Mesenchymal stem cell of Wharton's jelly (primary cell): ENCODE results near the genes DUS2, PLA2G15, HAS3, SNTB2 and PDF.

DNA sequence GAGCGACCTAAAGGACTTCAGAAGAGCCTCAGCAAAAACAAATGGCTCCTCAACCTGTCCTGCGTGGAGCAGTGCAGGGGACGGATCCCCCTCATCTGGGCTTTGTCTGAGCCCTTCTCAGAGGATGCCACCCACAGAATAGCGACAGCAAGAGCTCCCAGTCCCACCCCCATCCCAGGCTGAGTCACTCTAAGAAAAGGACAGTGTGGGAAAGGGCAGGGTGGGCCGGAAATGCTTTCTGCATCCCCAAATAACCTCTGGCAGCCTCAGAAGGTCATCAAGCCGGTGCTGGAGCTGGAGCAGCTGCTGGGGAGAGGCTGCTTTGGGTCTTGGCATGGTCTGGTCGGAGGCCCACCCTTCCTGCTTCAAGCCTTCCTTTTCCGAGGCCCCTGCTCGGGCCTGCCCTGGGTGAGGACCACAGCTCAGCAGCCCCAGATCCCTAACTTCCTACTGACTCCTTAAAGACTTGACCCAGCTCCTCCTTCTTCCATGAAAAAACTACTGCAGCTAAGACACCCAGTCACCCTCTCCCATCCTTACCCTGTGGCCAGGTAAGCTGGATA is 8.8 kb downstream of the SLC12A4 start:
- CAGE, long polyA plus RNA: no peak

DNA sequence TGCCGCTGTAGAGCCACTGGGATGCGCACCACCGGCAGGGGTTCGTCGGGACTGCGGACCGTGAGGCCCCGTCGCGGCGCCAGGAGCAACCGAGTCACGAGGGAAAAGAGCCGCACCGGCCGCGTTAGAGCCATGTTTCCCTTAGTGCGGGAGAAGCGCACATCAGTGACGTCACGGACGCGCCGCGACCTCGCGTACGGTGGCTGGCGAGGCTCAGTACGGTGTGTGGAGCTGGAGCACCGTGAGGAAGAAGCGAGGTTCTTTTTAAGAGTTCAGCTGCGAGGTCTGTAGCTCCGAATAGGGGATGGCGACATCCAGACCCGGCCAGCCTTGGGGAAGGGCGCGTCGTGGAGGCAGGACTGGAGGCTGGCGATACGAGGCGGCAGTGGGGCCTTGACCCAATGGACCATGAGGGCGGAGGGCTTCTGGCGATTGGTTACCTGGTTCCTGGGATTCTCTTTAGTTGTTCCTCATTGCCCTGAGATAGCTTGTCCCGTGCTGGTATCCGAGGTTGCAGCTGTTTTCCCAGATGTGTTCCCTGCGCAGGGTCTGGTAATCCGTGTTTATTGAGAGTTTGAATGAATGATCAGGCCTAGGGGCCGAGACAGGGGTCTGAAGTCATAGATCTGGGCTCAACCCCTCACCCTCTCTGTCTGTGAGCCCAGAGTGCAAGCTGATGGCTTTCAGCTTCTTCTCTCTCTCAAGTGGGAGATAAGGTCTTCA is at the start of gene DUS2:
Gene DUS2, plus strand, starts transcription at position 216 of the 723 bp plus-strand sequence.
- CAGE, long polyA plus RNA: no peak

DNA sequence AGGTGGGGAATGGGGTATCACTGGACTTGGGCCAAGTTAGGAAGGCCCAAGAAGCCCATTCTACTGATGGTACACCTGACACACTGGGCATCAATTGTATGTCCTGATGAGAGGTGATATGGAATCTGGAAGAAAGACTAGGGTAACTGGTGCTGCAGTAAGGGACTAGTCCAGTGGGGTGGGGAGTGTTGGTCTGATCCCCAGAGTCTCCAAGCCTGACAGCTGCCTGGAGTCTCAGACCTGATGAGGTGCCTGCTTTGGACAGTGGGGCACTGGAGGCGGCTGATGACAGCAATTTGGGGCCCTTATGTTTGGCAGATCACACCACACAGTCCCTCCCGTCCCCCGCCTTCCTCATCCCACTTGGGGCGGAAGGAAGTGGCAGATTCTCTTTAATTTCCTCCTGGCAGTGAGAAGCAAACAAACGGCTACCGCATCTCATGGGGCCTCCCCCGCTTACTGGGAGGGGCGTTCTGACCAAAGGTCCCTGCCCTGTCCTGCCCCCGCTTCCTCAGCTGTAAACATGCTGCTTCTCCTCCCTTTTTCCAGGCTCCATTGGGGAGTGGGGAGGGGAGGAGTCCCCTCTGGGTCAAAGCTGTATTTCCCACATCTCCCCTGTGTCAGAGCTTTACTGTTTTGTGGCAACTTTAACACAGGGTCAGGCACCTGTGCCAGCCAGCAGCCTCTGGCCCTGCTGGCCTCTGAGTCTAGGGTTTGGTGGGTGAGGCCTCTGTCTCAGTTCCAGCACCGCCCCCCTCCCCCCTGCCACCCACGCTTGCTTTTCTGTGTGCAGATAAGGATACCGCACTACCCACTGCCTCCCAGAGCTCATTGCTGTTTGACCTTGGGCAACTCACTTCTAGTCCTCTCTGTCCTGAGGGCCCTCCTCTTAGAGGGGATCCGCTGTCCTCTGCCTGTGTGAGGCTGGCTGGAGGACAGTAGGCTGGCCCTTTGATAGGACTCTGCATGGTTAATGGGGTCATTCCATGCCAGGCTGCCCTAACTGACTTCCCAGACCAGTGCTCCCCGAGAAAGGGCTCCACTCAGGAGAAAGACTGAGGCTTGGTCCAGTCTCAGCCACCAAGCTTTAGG is 5.4 kb upstream of the NFATC3 start:
- CAGE, long polyA plus RNA: no peak

- CAGE, long polyA plus RNA: no peak
Observed at GRCh38 chr16:68231312-68232219, 4.4 kb downstream of the ESRP2 start.

- CAGE, long polyA plus RNA: start-site peak on the plus strand at chr16:68245369-68245397, 351 and 381 reads in 2 replicates
Observed at GRCh38 chr16:68245025-68245640, at the start of gene PLA2G15. TSS of gene PLA2G15 (plus strand) at chr16:68245373.

GRCh38 chr16:68265406-68265916 is 1.1 kb downstream of the SLC7A6 start:
- CAGE, long polyA plus RNA: no peak

- CAGE, long polyA plus RNA: no peak
Observed at GRCh38 chr16:68377695-68378444, 67.1 kb downstream of the PRMT7 start.

GRCh38 chr16:68386356-68387167 is 61.7 kb downstream of the SMPD3 start:
- CAGE, long polyA plus RNA: no peak

GRCh38 chr16:68573540-68573739 is 34.3 kb downstream of the ZFP90 start:
- CAGE, long polyA plus RNA: no peak

- CAGE, long polyA plus RNA: no peak
Observed at GRCh38 chr16:68745413-68745979, 8.4 kb downstream of the CDH1 start.

GRCh38 chr16:68746757-68747420 is 9.8 kb downstream of the CDH1 start:
- CAGE, long polyA plus RNA: no peak

DNA sequence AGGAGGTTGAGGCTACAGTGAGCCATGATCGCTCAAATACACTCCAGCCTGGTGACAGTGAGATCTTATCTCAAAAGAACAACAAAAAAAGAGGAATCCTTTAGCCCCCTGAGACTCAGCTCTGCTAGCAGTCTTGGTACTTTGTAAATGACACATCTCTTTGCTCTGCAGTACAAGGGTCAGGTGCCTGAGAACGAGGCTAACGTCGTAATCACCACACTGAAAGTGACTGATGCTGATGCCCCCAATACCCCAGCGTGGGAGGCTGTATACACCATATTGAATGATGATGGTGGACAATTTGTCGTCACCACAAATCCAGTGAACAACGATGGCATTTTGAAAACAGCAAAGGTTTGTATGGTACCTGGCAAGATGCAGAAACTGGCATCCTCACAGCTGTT is 30.2 kb upstream of the TANGO6 start:
- CAGE, long polyA plus RNA: no peak

GRCh38 chr16:69073106-69073935 is 32.1 kb upstream of the HAS3 start:
- CAGE, long polyA plus RNA: no peak

GRCh38 chr16:69089034-69089474 is 16.4 kb upstream of the HAS3 start:
- CAGE, long polyA plus RNA: no peak

DNA sequence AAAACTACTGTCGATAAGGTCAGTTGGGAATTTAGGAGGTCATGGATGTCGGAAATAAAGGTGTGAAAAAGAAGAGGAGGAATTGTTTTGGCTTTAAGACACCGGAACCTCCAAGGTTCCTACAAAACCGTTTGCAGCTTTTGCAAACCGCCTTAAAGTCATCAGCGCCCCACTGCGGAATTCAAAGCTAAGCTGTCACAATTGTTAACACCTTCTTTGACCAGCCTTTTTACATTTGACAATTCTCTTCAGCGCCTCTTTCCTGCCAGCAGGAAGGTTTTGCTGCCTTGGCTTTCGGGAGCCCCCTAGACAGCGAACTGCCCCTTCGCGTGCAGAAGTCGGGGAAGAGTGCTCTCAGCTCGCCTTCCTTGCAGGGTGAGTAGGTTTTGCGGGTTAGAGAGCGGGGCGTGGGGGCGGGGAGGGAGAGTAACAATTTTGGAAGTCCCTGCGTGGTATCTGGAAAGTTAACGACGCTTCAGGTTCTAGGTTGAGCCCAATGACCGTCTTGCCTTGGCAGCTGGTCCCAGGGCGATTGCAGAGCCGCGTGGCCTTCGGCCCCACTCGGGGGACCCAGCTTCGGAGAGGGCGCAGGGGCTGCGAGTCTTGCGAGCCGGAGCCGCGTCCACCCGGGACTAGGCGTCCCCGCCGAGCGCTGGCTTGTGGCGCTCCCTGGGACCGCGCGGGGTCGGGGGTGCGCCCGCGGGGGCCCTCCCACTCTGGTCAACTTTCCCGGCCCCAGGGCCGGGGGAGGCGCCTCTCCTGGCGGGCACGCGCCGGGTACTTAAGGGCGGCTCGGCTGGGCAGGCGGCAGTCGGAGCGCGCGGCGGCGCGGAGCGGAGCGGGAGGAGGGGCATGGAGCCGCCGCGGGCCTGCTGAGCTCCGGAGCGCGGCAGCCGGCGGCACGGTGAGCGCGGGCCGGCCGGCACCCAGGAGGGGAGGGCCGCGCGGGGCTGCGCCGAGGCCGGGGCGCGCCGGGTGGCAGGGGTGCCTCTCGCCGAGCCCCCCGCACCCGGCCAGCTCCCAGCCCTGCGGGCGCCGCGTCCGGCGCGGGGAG is at the start of gene HAS3:
Gene HAS3, plus strand, starts transcription at position 241 of the 1,054 bp plus-strand sequence.
- CAGE, long polyA plus RNA: no peak

GRCh38 chr16:69115063-69116055 is 9.9 kb downstream of the HAS3 start:
- CAGE, long polyA plus RNA: no peak

- CAGE, long polyA plus RNA: no peak
Observed at GRCh38 chr16:69165248-69165655, 21.7 kb upstream of the SNTB2 start.

DNA sequence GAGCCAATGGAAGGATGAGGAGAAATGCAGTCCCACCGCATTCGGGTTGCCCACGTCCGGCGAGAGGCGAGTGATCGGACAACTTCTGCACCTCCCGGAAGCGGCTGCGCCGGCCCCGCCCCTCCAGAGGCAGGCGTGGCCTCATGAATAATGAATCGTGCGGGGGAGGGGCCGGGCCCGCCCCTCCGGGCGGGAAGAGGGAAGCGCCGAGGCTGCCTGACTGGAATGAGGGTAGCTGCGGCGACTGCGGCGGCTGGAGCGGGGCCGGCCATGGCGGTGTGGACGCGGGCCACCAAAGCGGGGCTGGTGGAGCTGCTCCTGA is at the start of gene SNTB2:
Gene SNTB2, plus strand, starts transcription at position 223 of the 322 bp plus-strand sequence.
- CAGE, long polyA plus RNA: no peak

DNA sequence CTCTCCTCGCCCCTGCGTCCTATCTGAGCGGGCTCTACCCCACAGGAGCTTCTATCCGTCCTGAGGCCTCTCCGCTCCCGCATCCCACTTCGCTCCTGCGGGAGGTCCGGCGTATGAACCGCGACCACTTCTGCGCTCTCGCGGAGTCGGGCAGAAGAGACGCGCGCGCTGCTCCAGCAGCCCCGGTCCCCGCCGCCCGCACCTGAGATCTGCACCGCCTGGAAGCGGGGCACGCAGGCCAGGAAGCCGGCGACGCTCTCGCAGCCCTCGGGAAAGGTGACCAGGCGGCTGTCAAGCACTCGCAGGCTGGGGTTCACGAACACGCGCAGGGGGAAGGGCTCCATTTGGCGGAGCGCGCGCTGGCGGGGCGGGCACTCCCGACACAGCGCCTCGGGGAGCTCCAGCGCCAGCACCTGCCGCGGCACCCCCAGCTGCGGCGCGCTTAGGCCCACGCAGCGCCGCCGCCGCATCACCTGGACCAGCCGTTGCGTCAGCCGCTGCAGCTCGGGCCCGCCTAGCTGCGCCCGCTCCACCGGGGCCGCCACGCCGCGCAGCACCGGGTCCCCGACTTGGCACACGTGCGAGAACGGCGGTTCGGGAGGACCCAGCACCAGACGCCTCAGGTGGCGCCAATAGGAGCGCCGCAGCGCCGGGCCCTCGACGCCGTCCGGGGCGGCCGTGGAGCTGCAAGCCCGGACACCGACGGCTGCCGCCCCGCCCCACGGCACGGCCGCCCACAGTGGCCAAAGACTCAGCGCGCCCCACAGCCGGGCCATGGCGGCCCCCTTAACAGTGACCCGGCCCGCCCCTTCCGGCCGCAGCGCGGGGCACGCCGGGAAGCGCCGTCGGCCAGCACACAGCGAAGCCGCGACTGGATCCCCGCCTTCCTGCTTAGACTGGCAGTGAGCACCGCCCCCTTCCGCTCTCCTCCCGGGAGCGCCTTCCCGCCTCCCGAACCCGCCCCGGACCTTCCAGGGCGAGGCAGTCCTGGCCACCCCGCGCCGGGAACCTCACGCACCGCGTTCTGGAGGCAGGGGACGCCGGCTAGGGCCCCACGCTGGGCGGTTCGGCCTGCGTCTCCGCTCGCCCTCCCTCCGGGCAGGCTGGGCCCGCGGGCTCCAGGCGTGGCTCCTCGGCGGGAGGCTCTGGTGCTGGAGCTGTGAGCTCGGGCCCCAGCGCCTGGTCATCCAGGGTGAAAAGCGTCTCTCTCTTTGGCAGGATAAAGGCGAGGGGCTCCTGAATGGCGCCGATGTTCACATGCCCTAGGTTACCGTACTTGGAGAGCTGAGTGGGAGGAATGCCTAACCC is at the start of gene PDF:
Gene PDF, minus strand, starts transcription at position 794 of the 1,308 bp plus-strand sequence.
- CAGE, long polyA plus RNA: no peak

DNA sequence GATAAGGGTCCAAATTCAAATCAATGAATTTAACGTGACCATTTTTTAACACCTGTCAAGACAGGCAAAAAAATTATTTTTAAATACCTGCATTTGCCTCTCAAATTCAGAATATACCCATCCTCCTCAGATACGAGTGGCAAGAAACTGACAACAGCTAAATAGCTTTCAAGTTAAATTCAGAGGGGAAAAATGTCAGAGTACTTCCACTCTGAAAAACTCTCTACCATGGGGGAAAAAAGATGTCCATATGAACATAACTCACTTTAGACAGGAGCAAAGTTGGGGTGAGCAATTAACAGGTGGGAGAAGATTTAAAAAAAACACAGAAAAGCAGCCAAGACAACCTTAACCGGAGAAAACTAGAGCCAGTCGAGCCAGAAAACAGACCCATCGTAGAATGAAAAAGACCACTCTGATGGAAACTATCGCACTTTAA is 921 bp downstream of the TERF2 start:
- CAGE, long polyA plus RNA: no peak